H1 (cell line): ENCODE measurements around the gene CAMK2B.

DNA sequence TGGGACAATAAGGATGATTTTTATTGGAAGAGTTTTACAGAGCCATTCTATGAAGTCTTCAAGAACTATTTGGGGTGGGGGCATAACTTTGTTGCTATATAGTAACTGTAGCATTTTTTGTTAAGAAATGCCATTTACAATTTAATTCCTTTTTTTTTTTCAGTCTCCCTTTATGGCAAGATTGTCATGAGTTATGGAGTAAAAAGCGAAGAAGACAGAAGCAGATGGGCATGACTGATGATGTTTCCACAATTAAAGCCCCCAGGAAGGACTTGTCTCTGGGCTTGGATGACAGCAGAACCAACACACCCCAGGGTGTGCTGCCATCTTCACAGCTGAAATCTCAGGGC is 46.5 kb downstream of the MPLKIP start:
- RRBS, result no CpG with 5 or more reads among the region's 1 CpG
CAGE:
- cytosol, long polyA plus RNA, result no peak
- long polyA plus RNA, result no peak
- nucleus, long polyA plus RNA, result no peak

GRCh38 chr7:40815423-40815935 is 680.7 kb downstream of the SUGCT start:
- RRBS, result no CpG with 5 or more reads among the region's 4 CpGs
CAGE:
- cytosol, long polyA plus RNA, result no peak
- long polyA plus RNA, result no peak
- nucleus, long polyA plus RNA, result no peak

DNA sequence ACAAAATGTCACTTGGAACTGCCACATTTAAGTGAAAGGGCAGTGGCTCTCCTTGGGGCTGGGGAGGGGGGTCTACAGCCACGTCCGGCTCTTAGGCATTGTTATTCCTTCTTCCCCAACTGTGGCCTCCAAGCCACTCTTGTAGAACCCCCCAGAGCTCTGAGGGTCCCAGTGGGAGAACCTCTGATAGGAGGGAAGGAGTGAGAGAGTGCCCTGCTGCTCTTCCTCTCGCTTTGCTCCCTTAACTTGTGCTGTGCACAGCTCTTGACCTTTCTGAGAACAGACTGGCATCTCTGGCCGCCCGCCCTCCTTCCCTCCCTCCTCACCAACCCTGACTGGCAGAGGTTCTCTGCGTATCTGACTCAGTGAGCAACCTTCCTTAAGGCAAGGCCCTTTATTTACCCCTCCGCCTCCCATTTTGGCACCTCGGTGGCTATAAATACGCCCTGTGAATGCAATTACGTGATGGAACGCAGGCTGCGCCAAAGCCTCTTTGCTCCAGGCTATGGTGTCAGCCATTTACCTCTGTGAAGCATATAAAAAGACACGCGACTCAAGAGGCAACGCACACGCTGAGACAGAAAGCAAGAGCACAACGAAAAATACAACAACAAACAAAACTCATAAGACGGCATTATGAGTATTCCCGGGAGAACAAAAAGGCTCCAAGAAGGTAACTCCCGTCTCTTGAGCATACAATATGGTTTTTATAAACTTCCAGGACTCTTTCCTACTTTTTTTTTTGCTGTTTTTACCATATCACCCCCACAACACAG is 764.3 kb downstream of the SUGCT start:
- RRBS, result no CpG with 5 or more reads among the region's 20 CpGs
CAGE:
- cytosol, long polyA plus RNA, result no peak
- long polyA plus RNA, result no peak
- nucleus, long polyA plus RNA, result no peak

DNA sequence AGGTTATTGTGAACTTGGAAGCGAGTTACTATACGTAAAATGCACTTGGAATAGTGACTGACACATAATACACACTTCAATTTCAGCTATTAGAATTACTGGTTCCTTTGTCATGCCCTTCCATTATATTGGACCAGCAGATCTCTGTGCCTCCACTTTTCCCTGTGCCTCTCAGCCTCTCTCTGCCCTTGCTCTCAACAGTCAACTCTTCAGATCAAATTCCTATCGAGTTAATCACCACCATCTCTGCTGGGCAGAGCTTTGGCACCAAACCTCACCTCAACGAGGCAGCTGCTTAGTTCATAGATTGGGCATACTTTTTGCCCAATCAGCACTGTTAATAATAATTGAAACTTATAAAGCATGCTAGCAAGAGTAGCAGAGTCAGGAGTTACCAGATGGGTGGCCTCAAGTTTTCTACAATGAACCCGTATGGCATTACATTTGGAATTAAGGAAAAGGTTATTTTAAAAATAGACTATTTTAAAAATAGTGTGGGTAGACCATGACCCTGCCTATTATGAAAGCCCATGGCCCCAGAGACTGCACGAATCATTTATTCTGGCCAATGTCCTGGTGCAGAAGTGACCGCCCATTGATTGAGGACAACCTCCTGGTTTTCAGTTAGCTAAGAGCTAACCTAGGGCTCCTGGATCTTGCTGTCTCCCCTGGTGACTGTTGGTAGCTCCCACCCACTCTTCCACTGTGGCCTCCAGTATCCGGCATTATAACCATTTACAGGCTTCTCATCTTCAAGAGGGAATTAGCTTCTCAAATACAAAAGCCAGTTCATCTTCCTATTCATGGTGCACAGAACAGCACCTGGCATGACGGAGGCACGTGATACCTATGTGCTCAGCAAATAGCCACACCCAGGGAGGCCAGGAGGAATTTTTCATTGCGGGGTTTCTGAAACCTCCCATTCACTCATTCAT is 265.4 kb downstream of the INHBA start:
- RRBS, result no CpG with 5 or more reads among the region's 11 CpGs
CAGE:
- cytosol, long polyA plus RNA, result no peak
- long polyA plus RNA, result no peak
- nucleus, long polyA plus RNA, result no peak

GRCh38 chr7:42913409-42914025 is 1.6 kb upstream of the C7orf25 start:
- RRBS, result no CpG with 5 or more reads among the region's 2 CpGs
CAGE:
- cytosol, long polyA plus RNA, result no peak
- long polyA plus RNA, result no peak
- nucleus, long polyA plus RNA, result no peak

- RRBS, result no CpG with 5 or more reads among the region's 19 CpGs
CAGE:
- cytosol, long polyA plus RNA, result no peak
- long polyA plus RNA, result no peak
- nucleus, long polyA plus RNA, result no peak
These were observed 53.1 kb upstream of the HECW1 start for GRCh38 chr7:43059344-43059671.

DNA sequence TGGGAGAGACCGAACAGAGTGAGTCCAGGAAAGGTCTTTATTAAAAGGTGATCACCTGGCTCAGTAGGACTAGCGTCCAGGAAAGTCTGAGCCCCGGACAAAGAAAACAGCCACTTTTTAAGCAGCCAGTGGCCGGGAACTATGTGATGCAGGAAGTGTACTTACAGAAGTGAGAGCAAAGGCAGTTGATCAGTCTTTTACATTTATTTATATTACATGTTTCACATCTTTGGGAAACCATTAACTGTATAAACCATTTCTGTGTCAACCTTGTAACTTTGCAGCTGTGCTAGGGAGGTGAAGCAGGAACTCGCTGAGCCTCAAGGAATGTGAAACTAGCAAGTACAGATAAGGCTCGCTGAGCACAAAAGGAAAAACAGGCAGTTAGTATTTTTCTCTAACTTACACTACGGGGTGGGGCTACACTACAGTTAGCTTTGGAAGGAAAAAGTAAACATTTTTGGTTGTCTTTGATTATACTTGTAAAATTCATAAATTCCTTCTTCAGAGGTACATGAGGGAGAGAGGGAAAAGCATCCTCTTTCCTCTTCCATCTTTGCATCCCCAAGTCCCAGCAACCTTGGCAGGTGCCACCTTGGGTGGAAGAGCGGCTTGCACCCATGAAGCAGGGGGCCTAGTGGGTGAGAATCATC is 39.8 kb upstream of the HECW1 start:
- RRBS, result no CpG with 5 or more reads among the region's 8 CpGs
CAGE:
- cytosol, long polyA plus RNA, result no peak
- long polyA plus RNA, result no peak
- nucleus, long polyA plus RNA, result no peak

DNA sequence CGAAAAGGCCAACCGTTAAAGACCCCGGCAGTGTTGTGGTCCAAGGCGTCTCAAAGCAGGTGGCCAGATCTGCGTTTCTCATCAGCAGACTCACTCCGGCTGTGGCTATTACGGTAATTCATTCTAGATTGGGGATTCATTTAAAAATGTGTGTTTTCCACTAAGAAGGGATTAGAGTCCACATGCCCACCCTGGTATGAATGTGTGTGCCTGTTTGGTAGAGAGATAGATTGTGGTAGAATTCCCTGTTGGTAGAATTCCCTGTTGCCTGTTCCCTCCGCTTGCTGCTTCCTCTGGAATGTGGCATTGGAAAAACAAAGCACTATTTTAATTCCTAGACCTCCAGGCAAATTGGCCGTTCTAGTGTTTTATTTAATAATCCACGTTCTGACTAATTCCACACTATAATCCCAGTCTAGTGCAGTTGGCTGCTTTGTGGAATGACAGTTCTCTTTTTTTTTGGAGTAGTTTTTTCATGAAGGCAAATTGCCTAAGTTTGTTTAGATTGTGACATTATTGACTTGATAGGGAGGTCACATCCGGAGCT is 1.9 kb downstream of the HECW1 start:
- RRBS, result 12% methylated on average over 4 of the region's 11 CpGs
CAGE:
- cytosol, long polyA plus RNA, result no peak
- long polyA plus RNA, result no peak
- nucleus, long polyA plus RNA, result no peak

- RRBS, result 93% methylated on average over 9 of the region's 28 CpGs
CAGE:
- cytosol, long polyA plus RNA, result no peak
- long polyA plus RNA, result no peak
- nucleus, long polyA plus RNA, result no peak
These were observed 136.5 kb downstream of the HECW1 start for GRCh38 chr7:43248769-43249447.

DNA sequence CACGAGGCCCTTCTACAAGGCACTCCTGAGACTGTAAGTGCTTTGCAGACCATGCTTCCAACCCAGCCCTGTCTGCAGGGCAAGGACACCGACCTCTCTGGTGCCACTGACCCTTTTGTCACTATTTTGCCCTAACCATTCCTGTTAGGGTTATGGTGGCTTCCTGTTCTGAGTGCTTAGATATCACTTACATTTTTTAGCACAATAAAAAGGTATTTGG is 41.8 kb upstream of the STK17A start:
- RRBS, result no CpG with 5 or more reads among the region's 2 CpGs
CAGE:
- cytosol, long polyA plus RNA, result no peak
- long polyA plus RNA, result no peak
- nucleus, long polyA plus RNA, result no peak

- RRBS, result no CpG with 5 or more reads among the region's 7 CpGs
CAGE:
- cytosol, long polyA plus RNA, result no peak
- long polyA plus RNA, result no peak
- nucleus, long polyA plus RNA, result no peak
These were observed 49.5 kb downstream of the STK17A start for GRCh38 chr7:43632157-43632958.

DNA sequence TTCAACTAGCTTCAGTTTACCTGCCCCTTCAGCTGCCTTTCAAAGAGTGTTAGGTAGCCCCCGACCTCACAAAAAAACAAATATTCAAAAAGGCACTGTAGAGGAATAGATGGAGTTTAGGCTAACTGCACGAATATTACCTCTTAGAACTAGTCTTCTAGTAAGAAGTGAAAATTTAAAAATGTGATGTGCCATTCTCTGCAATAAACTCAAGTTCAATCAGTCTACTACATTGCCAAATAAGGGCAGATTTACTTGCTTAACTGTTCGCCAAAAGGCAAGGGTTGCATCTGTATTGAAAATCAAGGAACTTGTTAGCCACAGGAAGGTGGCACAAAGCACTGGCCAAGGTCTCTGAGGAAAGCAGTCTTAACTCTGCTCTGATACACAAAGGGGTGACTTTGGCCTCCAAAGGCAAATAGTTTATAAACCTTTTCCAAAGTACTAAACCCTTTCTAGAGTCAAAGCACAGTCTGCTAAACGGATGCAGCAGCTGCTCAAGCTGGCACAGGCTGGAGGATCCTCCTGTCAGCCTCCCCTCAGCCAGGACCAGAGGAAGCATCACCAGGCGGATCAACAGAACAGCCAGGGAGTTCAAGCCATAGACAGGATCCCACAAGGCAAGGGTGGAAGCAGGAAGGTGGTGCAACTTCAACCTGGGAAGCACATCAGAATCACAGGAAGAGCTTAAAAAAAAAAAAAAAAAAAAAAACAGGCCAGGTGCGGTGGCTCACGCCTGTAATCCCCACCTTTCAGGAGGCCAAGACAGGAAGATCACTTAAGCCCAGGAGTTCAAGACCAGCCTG is 68.3 kb downstream of the STK17A start:
- RRBS, result no CpG with 5 or more reads among the region's 7 CpGs
CAGE:
- cytosol, long polyA plus RNA, result no peak
- long polyA plus RNA, result no peak
- nucleus, long polyA plus RNA, result no peak

DNA sequence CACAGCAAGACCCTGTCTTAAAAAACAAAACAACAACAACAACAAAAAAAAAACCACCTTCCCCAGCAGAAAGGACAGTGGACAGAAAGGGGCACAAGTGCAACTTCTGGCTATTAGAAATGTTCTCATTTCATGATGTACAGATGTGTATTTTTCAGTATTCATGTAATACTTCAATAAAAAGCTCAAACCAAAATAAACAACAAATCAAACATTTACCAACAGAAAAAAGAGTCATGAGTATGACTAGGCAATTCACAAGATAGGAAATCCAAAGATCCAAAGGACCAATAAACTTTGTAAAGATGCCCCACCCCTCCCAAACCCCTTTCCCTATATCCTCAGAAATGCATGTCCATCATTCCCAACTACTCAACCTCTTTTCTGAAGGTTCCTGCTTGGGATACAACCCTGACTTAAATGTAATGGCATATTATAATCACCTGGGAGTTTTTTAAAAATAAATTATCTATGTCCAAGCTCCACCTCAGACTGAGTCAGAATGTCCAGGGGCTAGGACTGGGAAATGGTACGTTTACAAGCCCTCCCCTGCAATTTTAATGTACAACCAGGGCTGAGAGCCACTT is 36.7 kb downstream of the COA1 start:
- RRBS, result no CpG with 5 or more reads among the region's 1 CpG
CAGE:
- cytosol, long polyA plus RNA, result no peak
- long polyA plus RNA, result no peak
- nucleus, long polyA plus RNA, result no peak

GRCh38 chr7:44014133-44014705 is 16.5 kb downstream of the SPDYE1 start:
- RRBS, result no CpG with 5 or more reads among the region's 20 CpGs
CAGE:
- cytosol, long polyA plus RNA, result no peak
- long polyA plus RNA, result no peak
- nucleus, long polyA plus RNA, result no peak

DNA sequence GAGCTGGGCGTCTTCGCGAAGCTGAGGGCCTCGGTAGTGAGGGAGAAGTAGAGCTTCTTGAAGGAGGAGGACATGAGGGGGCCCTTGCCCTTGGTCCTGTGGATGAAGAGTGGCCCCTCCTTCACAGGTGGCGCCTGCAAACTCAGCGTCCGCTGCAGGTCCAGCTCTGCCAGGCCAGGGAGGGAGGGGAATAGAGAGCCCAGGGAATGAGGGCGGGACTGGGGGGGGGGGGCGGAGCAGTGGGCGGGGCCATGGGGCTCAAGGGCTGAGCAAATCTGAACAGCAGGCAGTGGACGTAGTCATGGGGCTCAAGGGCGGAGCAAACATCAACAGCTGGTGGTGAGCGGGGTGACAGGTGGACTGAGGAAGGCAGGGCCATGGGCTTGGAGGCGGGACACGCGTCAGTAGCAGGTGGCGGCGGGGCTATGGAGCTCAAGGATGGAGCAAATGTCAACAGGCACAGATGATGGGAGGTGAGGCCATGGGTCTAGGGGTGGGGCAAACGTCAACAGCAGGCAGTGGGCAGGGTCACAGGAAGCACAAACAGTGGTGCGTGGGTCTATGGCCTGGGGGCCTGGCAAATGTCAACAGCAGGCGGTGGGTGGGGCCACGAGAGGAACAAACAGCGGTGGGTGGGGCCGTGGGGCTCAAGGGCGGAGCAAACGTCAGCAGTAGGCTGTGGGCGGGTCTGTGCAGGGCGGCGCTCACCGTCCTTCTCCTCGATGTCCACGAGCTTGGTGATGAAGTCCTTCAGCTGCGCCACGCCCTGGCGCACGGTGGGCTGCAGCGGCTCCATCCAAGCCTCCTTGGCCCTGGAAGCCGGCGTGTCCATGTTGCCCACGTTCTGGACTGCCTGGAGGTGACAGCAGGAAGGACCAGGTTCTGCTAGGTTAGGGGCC is 5.4 kb upstream of the DBNL start:
- RRBS, result no CpG with 5 or more reads among the region's 40 CpGs
CAGE:
- cytosol, long polyA plus RNA, result no peak
- long polyA plus RNA, result no peak
- nucleus, long polyA plus RNA, result no peak

DNA sequence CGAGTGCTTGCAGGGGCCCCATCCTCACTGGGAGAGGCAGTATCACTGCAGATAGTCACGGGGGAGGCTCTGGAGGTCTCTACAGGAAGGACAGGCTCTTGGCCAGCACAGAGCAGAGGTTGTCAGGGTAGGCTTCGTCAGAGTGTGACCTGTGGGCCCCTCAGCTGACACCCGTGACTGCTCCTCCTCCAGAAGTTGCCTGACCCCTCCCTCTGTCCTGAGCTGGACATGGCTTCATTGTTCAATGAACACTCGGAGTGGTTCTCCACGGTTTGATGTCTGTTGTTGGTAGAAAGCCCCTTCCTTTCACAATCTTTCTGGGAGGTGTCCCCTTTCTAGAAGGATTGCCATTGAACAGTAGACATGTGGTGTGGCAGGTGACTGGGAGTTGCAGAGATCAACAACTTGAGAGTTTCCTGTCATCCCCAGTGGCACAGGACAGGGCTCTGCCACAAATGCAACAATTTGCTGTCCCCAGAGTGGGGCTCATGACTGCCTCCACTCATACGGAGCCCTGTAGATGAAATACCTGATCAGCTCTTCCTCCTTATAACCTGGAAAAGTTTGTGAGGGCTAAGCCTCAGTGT is 6.2 kb downstream of the DBNL start:
- RRBS, result no CpG with 5 or more reads among the region's 7 CpGs
CAGE:
- cytosol, long polyA plus RNA, result no peak
- long polyA plus RNA, result no peak
- nucleus, long polyA plus RNA, result no peak

- RRBS, result 3% methylated on average over 16 of the region's 121 CpGs
CAGE:
- cytosol, long polyA plus RNA, result no peak
- long polyA plus RNA, result no peak
- nucleus, long polyA plus RNA, result no peak
These were observed at the start of gene CAMK2B for GRCh38 chr7:44325229-44326328. Gene CAMK2B, minus strand, starts transcription at chr7:44325594.

GRCh38 chr7:44384067-44384266 is 58.6 kb upstream of the CAMK2B start:
- RRBS, result no CpG with 5 or more reads among the region's 1 CpG
CAGE:
- cytosol, long polyA plus RNA, result no peak
- long polyA plus RNA, result no peak
- nucleus, long polyA plus RNA, result no peak

GRCh38 chr7:44486986-44487294 is 3.5 kb downstream of the NUDCD3 start:
- RRBS, result no CpG with 5 or more reads among the region's 3 CpGs
CAGE:
- cytosol, long polyA plus RNA, result no peak
- long polyA plus RNA, result no peak
- nucleus, long polyA plus RNA, result no peak

GRCh38 chr7:44519152-44519853 is 21.8 kb downstream of the NPC1L1 start:
- RRBS, result no CpG with 5 or more reads among the region's 9 CpGs
CAGE:
- cytosol, long polyA plus RNA, result no peak
- long polyA plus RNA, result no peak
- nucleus, long polyA plus RNA, result no peak